Natural killer cell (primary cell): ENCODE measurements around a stretch of chr3.

DNA sequence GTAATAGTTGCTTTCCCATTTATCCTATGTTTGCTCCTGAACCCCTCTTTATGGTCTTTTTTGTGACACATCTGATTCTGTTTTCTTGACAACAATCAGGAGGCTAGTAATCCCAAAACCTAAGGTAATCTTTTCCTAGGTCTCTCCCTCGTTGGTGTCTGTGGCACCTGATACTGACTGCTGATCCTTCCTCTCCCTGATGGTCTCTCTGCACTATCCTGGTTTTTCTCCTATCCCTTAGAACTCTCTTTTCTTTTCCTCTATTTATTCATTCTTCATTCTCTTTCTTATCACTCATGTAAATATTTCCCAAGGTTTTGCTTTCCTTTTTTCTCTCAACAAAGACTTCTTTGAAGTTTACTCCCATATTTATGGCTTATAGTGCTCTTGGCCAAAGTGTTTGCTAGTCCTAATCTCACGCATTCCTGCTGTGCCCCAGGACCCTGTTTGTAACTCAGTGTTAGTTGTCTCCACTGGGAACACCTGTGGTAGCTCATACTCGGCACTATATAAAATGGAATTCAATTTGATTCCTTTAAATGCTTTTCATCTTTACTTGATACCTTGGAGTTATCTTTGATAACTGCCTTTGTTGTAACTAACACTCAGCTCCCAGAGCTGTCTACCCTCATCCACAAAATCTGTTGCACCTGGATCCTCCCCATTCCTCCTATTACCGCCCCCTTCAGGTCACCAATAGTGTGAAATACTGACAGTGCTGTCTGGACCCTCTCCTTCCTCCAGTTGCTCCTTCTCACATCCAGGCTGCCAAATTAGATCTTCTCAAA, 76.7 kb downstream of the TIGIT start:
- PRO-cap: no peak

DNA sequence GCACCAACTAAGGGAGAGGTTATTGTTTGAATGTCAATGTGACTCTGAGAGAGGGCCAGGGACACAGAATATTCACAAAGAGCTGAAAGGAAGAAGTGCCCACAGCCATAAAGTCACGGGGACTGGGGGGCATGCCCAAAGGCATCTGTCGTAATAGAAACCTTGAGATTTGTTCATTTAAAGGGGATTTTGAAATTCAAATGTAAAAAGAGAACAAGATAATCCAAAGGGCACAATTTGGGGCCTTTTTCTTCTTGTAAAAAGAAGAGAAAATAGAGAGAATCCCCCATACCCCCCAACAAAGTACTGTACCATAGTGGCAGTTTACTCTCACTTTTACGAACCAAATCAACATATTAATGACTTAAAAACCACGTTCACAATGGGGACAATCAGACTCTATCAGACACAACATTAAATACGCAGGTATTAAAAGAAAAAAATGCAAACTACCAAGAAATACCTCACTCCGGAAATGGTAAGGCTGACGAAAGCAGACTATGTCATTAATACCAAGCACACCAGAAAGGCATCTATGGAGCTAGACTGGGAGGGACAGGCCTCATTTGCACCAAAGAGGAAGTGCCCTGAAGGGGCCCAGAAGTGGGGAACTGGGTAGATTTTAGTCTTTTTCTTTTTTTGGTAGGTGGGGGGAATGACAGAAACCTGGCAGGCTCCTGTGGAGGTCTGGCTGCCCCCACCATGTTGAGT, 134.2 kb downstream of the TIGIT start:
- PRO-cap: no peak

- PRO-cap: no peak
Measured at GRCh38 chr3:114584362-114585155, 290.7 kb downstream of the TIGIT start.

DNA sequence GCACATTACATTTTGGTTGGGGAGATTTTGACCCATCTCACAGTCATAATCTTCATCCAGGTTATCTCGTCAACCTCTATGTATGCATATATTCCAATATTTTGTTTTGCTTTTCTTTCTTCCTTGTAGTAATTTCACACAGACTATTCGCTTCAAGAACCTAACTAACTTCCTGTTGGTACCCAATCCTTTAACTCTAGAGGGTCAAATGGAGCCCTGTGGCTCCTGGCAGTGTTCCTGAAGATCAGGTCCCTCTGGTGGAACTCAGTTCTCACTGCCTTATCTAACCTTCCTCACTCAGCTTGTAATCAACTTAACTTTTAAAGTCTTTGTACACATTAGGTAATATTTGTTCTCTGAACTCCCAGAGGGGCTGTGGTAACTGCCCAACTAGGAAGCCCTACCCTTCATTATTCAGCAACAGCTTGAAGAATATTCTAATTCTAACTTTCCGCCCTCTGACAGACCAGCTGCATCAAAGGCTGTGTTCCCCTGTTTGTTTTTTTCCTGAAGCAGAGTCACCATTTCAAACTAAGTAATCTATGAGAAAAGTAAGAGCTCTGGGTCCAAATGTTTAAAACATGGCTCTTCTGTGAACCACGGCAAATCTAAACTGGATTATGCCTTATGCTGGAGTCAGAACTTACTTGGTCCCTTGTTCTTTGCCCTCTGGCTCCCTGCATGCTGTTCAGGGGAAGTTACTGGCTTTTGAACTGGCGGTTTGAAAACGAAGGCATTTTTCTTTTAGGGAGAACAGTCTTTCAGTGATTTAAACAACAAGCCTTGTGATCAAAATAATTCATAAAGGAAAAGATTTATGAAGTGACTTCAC, 365.4 kb downstream of the TIGIT start:
- PRO-cap: no peak

DNA sequence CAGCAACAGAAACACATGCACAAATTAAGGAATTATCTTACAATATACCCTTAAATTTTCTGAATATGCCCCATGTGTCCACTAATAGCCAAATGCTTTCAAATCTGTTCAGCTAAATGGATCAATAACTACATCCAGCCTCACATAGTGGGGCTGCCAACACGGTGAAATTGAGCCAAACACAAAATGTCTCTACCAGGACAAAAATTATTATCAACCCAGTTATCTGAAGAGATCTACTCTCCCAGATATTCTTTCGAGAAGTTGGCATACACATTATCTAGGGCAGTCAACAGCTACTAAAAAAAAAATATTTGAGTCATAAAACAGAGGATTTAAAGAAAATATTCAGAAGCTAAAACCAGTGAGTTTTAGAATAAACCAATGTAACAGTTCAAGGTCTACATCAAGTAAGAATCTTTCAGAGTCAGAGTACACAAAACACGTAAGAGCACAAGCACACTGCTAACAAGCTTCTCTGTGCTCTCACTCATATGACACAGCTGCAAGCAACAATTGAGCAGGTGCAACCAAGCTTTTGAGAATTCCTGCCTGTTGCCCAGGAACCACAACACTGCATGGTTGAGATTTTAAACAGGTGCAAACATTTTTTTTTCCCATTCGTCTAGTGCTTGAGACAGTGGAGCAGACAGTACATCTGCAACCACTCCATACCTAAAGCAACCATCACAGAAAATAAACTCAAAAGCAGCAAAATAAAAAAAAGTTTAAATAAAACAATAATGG, 247.7 kb downstream of the ZBTB20 start:
- PRO-cap: no peak

GRCh38 chr3:114900517-114901299, 246.4 kb downstream of the ZBTB20 start:
- PRO-cap: no peak

GRCh38 chr3:114984127-114984747, 162.9 kb downstream of the ZBTB20 start:
- PRO-cap: no peak

DNA sequence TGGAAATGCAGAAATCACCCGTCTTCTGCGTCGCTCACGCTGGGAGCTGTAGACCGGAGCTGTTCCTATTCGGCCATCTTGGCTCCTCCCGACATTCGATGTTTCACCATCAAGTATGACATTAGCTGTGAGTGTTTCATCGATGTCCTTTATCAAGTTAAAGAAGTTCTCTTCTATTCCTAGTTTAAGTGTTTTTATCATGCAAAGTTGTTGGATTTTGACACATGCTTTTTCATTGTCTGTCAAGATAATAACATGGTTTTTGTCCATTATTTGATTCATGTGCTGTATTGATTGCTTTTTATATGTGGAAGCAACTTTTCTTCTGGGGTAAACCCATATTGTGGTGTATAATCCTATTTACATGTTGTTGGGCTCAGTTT, 171.3 kb upstream of the ZBTB20 start:
- PRO-cap: no peak

DNA sequence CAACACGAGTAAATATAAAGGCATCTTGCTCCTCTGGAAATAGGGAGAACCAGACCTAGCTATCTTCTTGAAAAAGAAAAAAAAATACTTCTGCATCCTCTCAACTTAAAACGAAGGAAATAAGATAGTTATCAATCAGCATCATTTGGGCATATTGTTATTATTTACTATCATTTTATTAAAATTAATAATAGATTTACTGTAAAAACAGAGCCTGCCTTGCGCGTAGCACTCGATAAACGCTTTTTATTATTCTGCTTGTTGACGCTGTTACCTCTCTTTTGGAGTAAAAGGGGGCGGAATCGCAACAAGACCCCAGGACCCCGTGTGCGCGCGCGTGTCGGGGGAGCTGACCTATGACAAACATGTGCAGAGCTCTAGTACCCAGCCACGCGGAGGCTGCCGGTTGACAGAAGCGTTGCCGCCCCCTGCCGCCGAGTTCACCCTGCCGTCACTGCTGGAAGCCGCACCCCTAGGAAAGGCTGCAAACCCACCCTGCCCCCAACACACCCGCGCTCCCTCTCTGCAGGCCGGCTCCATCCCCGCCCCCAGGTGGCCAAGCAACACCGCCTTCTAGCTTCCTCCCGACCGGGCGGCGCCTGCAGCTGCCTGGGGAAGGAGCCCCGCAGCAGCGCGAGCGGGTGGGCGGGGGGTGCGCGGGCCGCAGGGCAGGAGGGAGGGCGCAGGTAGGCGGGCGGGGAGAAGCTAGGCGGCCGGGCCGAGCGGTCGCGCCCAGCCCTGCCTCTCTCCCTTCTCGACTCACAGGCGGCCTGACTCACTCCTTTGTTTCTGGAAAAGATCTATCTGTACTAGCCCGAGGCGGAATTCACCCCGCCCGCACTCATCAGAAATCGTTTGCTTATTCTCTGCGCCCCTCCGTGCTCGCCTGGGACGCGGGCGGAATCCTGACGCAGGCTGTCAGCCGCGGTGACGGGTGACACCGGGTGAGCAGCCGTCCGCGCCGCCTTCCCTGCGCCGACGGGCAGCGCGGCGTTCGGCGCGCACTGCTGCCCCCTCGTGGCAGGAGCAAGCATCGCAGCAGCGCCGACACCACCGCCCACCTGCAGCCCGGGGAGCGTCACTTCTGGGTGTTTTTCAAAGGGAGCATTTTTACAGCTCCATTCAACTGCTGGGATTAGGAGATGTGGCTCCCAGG, 160.7 kb downstream of the GAP43 start:
- PRO-cap: bidirectional peak, plus-strand start at position 563 of the sequence, minus-strand start at position 351 of the sequence; bidirectional peak, plus-strand start at position 735 of the sequence, minus-strand start at position 761 of the sequence; unidirectional peak, minus-strand start at position 920 of the sequence; unidirectional peak, minus-strand start at position 980 of the sequence

DNA sequence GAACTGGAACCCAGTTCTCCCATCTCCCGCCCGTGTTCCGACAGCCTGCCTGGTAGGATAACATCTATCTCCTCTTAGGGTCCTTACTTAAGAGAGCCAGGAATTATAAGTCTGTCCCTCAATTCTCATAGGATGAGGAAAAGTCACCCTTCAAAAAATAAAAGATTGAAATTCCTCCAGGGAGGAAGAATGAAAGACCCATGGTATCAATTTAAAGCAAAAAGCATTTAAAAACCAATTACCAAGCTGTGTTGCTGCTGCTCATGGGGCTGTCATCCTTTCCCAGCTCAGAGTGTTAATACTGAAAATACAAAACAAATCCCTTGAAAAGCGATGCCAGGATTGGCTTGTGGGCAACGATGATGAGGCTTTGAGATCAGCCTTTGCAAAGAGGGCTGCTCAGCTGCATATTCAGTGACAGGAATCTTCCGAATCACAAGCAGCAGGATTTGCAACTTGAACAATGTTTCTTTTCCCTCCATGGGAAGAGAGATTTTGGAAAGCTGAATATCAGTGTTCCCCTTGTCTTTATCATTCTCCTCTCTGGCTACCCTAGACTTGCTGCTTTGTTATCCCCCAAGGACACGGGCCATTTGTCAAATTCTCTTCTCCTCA, 375.6 kb downstream of the GAP43 start:
- PRO-cap: no peak

GRCh38 chr3:119223770-119224356, 16.8 kb downstream of the B4GALT4 start:
- PRO-cap: no peak

- PRO-cap: unidirectional peak, plus-strand start at chr3:119322669
Measured at GRCh38 chr3:119322333-119322900, 28.2 kb downstream of the ARHGAP31 start.

GRCh38 chr3:119400993-119401433, 62.4 kb downstream of the TMEM39A start:
- PRO-cap: no peak

DNA sequence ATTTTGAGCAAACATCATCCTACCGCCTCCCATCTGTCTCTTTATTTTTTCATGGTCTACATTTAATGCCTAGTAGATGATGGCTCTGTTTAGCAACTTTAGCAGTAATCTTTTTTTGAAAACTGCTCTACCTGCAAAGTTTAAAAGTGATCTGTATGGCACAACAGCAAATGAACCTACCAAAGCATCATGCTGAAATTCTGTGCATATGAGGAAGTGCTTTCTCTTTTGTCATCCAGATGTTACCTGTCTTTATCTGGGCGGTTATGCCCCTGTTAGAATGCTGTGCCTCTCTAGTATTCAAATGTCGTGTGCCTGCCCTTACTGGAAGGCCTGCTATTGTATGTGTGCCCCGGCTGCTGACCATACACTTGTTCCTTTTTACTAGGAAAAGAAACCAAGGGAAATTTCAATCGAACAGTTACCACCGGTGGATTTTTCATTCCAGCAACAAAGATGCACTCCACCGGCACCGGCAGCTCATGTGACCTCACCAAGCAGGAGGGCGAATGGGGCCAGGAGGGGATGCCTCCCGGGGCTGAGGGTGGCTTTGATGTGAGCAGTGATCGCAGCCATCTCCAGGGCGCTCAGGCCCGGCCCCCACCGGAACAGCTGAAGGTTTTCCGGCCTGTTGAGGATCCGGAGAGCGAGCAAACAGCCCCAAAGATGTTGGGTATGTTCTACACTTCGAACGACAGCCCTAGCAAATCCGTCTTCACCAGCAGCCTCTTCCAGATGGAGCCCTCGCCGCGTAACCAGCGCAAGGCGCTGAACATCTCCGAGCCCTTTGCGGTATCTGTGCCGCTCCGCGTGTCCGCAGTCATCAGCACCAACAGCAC, 61.8 kb downstream of the TMEM39A start:
- PRO-cap: no peak

- PRO-cap: no peak
Measured at GRCh38 chr3:119429466-119430556, 33.6 kb downstream of the TMEM39A start.

- PRO-cap: no peak
Measured at GRCh38 chr3:119430954-119431471, 32.4 kb downstream of the TMEM39A start.

GRCh38 chr3:119561701-119562065, 2.3 kb upstream of the CD80 start:
- PRO-cap: no peak

GRCh38 chr3:119580112-119580447, 788 bp downstream of the ADPRH start:
- PRO-cap: bidirectional peak, plus-strand start at chr3:119580290, minus-strand start at chr3:119580279

DNA sequence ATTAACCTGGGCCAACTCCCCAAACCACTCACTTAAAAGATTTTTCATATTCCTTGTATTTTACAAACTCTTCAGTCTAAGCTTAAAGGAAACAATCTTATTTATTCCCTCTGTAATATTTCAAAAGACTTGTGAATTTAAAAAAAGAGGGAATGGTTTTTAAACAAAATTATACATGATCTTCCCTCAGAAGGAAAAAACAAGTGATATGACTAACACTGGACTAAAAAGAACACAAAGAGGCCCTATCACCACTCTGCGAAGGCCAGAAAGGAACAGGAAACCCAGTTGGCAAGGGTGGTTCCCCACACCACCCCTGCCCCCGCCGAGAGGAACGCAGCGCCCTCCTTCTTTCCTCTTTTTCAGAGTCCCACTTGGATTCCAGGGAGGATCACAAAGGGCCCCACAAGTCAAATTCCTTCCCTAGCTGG, 29.6 kb downstream of the PLA1A start:
- PRO-cap: no peak

DNA sequence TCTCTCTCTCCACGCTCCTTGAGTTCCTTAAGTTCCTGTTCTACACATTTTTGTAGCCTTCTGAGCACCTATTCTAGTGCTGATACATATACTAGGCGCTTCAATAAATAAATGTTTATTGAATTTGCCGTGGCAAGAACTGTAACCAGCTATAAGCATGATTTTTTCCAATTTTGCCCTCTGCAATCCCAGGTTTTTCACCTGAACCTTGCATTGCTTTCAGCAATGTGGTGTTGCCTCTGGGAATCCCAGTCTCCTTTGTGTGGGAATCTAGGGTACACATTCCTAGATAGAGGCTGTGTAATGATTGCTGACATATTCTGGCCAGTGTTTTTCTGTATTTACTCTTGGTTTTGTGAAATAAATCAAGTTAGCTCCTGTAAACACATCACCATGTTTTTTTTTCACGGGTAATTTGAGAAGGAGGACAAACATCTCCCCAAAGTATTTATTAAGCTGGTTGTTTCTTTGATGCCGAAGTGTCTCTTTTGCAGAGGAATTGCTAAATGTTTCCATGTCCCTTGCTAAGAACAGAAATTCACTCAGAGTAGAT, 1.0 kb downstream of the CFAP91 start:
- PRO-cap: no peak